ENCODE measurements around the genes FAXC and COQ3.

DNA sequence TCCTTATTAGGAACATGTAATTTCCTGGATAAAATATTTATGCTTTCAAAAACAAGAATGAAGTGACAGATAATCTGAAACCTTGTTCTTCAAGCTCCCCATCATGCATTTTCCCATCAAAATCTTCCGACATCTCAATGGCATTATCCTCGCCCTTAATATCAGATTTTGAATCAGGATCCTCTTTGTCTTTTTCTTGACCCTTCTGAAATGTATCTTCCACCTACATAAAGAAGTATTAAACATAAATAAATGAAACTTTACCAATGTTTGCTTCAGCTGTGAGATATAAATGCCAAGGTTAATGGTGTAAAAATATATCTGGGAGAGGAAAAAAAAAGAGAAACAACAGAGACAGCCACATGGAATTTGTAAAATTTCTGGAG lies 25.9 kb upstream of the LYRM2 start:
- RRBS, result no CpG with 5 or more reads among the region's 2 CpGs

- RRBS, result no CpG with 5 or more reads among the region's 4 CpGs
Observed at GRCh38 chr6:89868190-89869093, 25.8 kb upstream of the GJA10 start.

- RRBS, result no CpG with 5 or more reads among the region's 6 CpGs
Observed at GRCh38 chr6:89952714-89953309, 58.5 kb downstream of the GJA10 start.

DNA sequence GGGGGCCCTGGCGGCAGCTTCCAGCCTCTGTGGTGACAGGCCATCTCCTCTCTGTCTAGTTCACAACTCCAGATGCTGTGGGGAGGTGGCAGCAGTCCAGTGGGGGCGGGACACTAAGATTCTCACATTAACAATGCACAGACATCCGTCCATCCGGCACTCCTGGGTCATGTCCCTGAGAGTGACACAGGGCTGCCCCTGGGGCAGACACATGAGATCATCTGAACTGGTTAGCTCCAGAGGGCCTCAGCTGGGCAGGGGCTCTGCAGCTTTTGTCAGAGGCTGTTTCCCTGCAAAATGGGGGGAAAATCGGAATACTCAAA lies 91.0 kb downstream of the GJA10 start:
- RRBS, result no CpG with 5 or more reads among the region's 5 CpGs

- RRBS, result no CpG with 5 or more reads among the region's 7 CpGs
Observed at GRCh38 chr6:90097809-90098528, 198.7 kb downstream of the BACH2 start.

DNA sequence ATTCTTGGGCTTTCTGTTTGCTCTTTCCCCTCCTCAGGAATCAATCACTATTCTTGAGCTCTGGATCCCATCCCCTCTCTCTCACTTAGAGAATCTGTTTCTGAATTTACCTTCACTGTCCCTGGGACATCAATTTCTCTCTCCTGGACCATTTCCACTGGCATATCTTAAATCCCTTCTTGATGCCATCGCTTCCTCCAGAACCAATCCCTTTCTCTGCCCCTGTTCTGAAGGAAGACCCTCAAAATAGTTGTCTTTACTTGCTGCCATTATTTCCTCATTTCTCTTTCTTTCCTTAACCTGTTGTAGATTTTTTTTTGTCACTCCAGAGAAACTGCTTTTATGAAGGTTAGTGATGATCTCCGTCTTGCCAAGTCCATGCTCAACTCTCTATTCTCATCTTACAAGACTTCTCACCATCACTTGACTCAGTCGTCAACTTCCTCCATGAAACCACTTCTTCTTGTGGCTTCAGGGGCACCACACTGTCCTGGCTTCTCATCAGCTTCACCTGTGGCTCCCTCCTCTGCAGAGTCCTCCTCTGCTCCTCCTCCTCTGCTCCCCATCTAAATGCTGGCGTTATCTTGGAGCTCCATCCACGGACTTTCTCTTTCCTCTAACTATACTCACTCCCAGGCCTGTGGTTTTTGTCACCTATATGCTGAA lies 187.7 kb downstream of the BACH2 start:
- RRBS, result no CpG with 5 or more reads among the region's 5 CpGs

DNA sequence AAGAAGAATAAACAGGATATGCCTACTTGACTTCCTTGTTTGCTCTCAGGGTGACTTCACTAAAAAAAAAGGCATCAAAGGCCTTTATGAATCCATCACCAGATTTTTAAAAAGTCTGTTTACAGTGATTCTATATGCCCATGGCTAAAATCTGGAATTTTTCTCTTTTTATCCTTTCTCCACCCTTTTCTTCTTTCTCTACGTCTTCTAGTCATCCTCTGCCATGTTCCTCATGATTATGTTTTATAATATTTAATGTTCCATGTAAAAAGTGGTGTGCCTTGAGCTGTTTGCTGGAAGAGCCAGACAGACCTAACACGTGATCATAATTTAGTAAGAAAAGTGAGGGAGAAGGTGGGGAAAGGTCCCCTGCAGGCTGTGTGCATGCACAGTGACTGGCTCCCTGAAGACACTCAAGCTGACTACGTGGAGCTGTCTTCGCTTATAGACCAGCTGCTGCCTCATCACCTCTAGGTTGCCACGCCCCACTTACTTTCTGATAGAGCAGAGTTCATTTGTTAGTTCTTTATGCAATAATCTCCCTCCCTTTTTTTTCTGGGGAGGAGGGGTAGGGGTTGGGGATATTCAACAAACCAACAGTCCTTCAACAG lies 157.5 kb downstream of the BACH2 start:
- RRBS, result no CpG with 5 or more reads among the region's 5 CpGs

GRCh38 chr6:90175879-90176258 lies 120.8 kb downstream of the BACH2 start:
- RRBS, result no CpG with 5 or more reads among the region's 3 CpGs

DNA sequence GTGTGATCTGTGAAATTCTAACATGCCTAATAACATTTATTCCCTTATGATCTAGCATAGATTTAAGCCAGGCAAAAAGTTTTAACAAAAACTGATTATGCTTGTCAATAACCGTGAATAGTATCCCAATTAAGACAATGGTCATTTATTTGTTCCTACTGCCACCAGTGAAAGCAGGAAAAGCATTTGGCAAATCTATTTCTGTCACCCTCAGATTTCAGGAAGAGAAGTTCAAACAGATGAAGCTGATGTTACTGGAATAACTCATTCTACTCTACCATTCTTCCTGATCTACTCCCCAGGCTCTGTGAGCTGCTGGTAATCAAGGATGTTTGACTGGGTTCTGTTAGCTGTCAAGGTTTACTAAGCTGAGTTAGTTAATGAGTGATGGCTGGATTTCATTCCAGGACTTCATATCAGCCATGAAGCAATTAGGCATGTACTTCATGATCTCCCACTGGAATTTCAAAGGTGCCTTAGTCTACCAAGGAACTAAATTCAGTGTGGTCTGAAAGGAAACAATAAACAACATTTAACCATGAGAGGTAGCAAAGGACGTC lies 113.1 kb downstream of the BACH2 start:
- RRBS, result no CpG with 5 or more reads among the region's 2 CpGs

DNA sequence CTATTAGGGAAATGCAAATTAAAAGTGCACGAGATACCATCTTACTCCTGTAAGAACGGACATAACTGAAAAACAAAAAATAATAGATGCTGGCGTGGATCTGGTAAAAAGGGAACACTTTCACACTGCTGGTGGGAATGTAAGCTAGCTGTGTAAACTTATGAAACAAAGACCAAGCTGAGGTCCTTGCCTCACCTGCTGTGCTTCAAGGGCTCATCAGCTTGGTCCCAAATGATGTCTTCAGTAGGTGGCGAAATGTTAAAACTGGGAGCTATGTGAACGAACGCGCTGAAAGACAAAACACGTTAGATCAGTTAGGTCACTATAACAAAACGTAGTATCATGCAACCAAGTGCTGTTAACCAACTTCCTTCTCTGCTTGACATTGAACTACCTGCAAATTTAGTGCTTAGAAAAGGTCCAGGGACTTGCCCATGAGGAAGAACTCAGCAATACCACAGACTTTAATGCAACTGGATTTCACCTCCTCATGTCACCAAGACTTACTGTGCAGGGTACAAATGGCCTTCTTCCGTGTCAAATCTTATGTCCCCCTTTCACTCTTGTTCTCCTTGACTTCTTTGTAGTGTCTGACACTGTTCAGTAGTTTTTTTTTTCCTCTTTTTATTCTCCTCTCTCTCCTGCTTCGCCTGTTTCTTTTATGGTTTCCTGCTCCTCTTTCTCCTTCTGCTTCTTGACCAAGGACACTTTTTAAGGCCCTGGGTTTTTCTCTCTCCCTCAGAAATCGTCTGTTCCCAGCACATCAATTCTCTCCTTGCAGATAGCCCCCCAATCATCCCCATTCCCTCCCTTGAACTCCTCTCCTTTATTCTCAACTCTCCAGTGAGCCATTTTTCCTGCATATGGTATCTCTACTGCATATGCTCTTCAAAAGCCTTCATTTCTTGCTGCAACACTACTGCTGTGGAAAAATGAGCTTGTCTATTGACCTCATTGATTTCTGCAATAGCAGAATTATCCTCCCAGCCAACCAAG lies 24.7 kb downstream of the BACH2 start:
- RRBS, result no CpG with 5 or more reads among the region's 12 CpGs

- RRBS, result no CpG with 5 or more reads among the region's 5 CpGs
Observed at GRCh38 chr6:90940811-90941230, 353.9 kb upstream of the MAP3K7 start.

DNA sequence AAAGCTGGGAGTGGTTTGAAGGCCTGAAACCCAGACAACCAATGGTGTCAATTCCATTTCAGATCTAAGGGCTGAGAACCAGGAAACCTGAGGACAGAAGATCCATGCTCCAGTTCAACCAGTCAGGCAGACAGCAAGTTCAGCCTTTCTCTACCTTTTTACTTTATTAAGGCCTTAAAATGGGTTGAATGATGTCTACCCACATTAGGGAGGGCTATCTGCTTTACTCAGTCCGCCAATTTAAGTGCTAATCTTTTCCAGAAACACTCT lies 170.8 kb downstream of the FUT9 start:
- RRBS, result no CpG with 5 or more reads among the region's 1 CpG

DNA sequence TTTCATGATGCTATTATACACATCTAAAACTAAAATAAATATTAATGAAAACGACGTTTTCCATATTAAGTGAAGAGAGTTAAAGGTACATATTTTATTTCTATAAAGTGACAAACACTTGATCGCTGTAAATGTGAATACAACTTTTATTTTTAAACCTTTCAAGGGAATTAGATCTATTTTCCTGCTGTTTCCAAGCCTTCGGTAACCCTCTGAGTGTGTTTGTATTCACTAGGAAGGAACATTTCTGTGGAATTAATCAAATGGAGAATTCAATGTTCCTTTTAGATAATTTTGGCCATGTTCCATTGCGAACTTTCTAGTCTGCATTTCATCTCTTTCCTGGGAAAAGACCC lies 38.7 kb downstream of the FHL5 start:
- RRBS, result no CpG with 5 or more reads among the region's 5 CpGs

- RRBS, result no CpG with 5 or more reads among the region's 4 CpGs
Observed at GRCh38 chr6:96617667-96618751, 55.1 kb downstream of the FHL5 start.

DNA sequence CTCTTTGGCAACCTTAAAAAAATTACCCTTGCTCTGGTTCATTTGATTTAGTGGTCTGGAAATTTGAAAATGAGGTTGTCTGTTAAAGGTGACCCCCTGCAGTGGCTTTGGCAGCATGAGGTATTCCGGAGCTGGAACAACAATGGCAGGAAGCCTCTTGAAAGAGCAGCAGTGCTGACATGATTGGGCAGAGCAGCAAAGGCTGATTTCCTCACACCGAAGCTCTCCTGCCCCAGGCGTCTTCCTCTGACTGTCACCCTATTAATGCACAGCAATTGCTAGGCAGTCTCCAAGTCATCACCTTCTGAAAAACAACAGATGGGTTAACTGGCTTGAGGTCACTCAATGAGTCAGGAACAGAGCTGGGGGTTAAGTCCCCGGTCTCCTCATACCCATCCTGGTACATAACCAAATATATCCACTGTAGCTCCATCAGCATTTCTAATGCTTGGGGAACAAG lies 241.8 kb upstream of the MMS22L start:
- RRBS, result no CpG with 5 or more reads among the region's 4 CpGs

DNA sequence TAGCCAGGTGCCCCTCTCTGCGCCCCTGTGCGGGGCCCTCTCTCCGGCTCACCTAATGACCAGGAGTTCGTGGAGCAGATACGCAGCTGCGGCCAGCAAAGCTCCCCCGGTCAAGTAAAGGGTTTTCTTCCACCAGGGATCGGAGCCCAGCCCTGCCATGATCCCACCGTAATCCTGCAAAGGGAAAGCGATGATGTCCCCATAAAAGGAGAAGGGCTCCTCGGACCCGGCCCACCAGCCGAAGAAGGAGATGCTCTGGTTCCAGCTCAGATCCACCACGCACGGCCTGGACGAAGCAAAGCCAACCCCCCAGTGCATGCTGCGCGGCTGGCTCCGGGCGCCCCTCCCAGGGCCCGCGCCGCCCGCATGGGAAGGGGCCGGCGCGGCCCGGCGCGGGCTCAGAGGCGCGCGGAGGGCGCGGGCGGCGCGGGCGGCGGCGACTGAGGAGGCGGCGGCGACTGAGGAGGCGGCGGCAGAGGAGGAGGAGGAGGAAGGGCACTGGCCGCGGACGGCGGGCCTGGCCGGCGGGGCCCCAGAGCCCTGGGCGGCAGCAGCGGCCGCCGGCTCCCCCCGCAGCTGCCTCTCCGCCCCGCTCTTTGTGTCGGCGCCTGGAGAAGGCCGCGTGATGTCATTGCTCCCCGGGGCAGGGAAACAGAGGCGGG lies at the start of gene FAXC:
TSS of gene FAXC (minus strand) at position 620 of the 662 bp plus-strand sequence.
- RRBS, result 2% methylated on average over 26 of the region's 65 CpGs

DNA sequence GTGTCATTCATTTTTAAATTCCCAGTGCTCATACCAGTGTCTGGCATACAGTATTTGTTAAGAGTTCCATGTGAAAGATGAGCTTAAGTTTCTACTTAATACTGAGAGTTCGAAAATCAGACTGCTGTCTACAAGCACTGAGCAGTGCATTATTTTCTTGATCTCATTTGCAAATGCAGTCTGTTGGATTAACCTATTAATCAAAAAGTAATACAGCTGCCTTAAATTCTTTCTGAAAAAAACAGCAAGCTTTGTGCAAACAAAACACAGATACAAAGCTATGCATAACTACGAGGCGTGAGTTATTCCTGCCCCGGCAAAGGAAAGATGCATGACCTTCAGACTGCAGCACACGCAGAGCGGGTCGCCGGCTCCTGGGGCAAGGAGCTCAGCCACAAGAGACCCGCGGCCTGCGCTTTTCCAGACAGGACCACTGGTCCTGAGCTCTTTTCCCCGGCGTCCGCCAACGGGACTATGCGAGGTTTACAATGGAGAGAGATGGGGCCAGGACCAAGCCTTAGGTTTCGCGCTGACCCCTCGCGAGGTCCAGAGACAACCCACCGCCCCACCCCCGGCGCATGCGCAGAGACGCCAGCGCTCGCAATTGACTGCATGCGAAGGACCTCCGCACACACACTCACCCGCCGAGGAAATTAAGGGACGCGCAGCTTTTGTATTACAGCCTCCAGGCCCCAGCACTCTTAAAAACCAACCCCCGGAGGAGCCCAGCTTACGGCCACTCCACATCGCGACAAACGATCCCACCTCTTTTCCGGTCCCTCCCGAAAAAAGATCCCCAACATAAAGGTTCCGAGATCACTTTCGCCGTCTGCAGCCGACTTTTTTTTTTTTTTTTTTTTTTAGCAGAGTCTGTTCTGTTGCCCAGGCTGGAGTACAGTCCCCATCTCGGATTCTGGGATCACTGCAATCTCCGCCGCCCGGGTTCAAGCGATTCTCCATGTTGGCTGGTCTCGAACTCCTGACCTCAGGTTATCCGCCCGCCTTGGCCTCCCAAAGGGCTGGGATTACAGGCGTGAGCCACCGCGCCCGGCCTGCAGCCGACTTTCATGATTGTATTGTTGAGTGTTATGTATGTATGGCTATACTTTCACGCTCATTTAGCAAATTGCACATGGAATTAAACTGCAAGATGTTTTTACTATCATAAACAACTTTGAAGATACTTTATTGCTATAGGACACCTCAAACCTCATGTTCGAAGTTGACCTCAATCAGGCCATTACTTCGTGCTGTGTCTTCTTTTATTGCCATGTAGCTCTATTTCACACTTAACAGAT lies at the start of gene COQ3:
TSS of gene COQ3 (minus strand) at position 763 of the 1,298 bp plus-strand sequence.
- RRBS, result 2% methylated on average over 12 of the region's 60 CpGs

- RRBS, result no CpG with 5 or more reads among the region's 3 CpGs
Observed at GRCh38 chr6:99397406-99397868, 3.4 kb upstream of the COQ3 start.

DNA sequence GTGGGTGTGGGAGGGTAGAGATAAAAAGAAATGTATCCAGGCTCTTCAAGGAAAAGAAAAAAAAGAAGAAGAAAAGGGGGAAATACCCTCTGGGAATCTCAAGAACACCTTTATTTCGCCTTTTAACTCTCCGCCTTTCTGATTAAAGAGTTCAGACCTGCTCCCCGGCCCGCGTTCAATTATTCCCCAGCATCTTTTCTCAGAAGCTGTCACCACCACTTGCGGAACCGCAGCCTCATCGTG lies 4.3 kb upstream of the PRDM13 start:
- RRBS, result no CpG with 5 or more reads among the region's 8 CpGs